Paraaortic lymph node (tissue), 1 donor: ENCODE results near the gene YTHDF1.

DNA sequence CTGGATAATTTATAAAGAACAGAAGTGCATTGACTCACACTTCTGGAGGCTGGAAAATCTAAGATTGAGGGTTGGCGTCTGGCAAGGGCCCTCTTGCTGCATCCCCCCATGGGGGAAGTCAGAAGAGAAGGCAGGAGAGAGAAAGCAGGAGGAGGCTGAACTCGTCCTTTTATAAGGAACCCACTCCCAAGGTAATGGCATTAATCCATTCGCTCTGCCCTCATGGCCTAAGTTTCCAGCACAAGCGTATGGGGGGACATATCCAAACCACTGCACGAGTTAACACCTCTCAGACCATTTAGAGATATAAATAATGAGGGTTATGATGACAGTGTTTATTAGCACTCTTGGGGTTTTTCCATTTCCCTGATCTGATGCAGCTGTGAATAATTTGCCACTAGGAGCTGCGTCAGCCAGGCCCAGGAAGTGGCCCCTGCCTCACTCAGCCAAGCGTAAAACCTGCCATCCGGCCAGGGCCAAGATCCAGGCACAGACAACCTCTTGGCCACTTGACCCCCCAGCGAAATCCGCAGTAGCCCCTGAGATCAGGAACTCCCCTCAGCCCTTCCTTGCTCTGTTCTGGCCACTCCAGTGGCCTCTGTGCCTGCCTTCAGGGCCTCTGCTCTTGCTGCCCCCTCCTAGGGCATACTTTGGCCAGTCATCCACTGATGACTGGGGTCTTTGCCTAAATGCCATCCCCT is 14.2 kb upstream of the SLCO4A1 start:
- PRO-cap, result unidirectional peak, plus-strand start at position 465 of the sequence

- PRO-cap, result unidirectional peak, plus-strand start at chr20:62658556; unidirectional peak, plus-strand start at chr20:62659135
Measured at GRCh38 chr20:62658503-62659390, 16.4 kb downstream of the SLCO4A1 start.

GRCh38 chr20:62761370-62761607 is 35.0 kb upstream of the MRGBP start:
- PRO-cap, result no peak

- PRO-cap, result no peak
Measured at GRCh38 chr20:62768400-62769017, 27.8 kb upstream of the MRGBP start.

- PRO-cap, result no peak
Measured at GRCh38 chr20:62797853-62798703, 1.8 kb downstream of the MRGBP start.

DNA sequence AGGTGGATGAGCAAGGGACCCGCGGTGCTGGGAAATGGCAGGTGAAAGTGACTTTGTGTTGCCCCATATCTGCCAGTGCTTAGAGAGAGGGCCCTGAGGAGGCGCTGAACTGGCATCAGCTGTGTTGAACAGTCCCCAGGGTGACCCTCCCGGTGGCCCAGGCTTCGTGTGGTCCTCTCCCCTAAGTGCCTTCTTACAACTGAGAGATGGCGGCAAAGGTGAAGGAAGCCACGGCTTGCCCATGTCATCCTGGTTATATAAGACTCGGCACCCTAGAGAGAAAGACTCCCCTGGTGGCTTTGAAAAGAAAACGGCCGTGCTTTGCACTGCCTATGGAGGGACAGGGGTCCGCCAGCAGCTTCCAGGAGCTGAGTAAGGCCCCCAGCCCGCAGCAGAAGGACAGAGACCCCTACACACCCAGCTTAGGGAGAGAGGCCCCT is 738 bp upstream of the OGFR start:
- PRO-cap, result no peak

- PRO-cap, result no peak
Measured at GRCh38 chr20:62881502-62881935, 19.9 kb upstream of the TCFL5 start.

GRCh38 chr20:62906939-62907622 is 19.2 kb downstream of the DIDO1 start:
- PRO-cap, result no peak

- PRO-cap, result no peak
Measured at GRCh38 chr20:62910497-62911495, 15.5 kb downstream of the DIDO1 start.

DNA sequence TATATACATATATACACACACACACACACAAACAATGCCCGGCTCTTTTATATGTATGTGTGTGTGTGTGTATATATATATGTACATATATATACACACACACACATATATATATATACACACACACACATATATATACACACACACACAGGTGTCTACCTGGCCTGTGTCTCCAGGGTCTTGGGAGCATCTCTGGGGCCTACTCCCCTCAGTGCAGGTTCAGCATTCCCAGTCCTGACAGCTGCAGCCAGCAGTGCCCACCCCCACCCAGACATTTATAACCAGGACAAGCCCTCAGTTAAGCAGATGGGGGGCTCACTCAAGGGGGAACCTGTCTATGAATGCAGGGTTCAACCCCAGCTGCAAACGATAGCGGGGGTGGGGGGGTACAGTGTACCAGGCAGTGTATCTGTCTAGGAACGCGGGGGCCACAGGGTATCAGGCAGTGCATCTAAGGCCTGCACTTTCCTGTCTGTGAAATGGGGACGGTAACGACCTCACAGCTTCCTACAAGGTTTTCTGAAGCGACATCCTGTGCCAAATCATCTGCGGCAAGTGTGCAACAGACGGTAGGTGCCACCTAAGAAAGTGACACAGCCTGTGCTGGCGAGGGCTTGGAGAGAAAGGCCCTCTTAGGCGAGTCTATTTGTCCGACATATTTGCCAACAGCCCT is 4.0 kb downstream of the DIDO1 start:
- PRO-cap, result no peak

- PRO-cap, result unidirectional peak, minus-strand start at chr20:62928360
Measured at GRCh38 chr20:62927852-62928941, 1.9 kb upstream of the DIDO1 start.

GRCh38 chr20:62936770-62937228 is 1.1 kb upstream of the GID8 start:
- PRO-cap, result no peak

DNA sequence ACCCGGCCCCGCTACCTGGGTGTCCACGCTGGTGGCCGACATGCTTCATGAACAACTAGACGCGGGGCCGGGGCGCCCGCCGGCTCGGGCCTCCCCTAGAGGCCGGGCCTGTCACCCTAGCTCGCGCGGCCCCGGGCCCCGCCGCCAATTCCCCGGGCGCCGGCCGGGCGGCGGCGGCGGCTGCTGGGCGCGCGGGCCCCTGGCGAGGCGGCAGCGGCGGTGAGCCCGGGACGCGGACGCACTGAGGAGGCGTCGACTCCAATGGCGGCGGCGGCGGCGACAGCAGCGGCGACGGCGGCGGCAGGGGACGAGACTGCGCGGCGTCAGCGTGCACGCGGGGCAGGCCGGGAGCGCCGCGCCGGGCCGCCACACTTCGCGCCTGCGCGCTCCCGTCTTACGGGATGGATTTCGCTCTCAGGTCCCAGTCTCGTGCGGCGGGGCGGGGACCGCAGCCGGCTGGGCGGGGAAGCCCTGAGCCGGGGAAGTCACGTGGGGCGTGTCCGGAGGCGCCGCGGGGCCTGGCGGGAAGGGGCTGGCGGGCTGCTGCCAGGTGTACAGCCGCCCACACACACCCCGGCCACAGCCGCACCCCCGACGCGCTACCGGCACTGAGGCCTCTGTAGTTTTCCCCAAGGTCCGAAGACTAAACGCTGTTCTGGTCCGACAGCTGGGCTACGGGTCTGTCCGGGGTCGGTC is at the start of gene YTHDF1:
Gene YTHDF1, minus strand, starts transcription at position 281 of the 696 bp plus-strand sequence.
- PRO-cap, result bidirectional peak, plus-strand start at position 524 of the sequence, minus-strand start at position 315 of the sequence

DNA sequence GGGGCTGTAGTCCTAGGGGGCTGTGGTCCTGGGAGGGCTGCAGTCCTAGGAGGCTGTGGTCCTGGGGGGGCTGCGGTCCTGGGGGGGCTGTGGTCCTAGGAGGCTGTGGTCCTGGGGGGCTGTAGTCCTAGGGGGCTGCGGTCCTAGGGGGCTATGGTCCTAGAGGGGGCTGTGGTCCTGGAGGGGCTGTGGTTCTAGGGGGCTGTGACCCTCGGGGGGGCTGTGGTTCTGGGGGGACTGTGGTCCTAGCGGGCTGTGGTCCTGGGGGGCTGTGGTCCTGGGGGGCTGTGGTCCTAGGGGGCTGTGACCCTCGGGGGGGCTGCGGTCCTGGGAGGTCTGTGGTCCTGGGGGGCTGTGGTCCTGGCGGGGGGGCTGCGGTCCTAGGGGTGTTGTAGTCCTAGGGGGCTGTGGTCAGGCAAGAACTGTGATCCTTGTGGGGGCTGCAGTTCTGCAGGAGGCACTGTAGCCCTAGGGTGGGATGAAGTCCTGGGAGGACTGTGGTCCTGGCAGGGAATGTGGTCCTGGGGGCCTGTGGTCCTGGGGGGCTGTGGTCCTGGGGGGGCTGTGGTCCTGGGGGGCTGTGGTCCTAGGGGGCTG is 7.4 kb downstream of the CHRNA4 start:
- PRO-cap, result unidirectional peak, plus-strand start at position 322 of the sequence

GRCh38 chr20:63428059-63428266 is 44.5 kb downstream of the KCNQ2 start:
- PRO-cap, result unidirectional peak, minus-strand start at chr20:63428214

DNA sequence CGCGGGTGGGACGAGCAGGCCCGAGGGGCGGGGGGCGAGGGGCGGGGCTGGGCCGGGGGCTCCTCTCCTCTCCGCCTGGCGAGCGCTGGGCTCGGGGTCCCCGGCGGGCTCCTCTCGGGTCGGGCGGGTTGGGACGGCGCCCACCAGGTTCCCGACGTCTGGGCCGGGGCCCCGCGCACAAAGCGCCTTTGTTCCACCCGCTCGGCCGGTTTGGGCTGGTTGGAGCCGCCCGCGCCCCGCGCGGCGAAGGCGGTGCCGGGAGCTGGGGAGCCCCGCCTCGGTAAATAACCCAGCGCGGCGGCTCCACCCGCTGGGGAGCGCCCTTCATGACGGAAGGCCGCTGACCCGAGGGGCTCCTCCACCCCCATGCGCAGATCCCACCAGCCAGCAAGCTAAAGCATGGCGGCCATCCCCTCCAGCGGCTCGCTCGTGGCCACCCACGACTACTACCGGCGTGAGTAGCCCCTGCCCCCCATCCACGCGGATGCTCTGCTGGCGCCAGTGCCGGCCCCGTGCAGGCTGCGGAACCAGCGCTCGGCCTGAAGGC is 418 bp downstream of the PPDPF start:
- PRO-cap, result bidirectional peak, plus-strand start at position 287 of the sequence, minus-strand start at position 160 of the sequence

GRCh38 chr20:63554328-63555080 is 545 bp downstream of the FNDC11 start:
- PRO-cap, result unidirectional peak, minus-strand start at chr20:63554451

DNA sequence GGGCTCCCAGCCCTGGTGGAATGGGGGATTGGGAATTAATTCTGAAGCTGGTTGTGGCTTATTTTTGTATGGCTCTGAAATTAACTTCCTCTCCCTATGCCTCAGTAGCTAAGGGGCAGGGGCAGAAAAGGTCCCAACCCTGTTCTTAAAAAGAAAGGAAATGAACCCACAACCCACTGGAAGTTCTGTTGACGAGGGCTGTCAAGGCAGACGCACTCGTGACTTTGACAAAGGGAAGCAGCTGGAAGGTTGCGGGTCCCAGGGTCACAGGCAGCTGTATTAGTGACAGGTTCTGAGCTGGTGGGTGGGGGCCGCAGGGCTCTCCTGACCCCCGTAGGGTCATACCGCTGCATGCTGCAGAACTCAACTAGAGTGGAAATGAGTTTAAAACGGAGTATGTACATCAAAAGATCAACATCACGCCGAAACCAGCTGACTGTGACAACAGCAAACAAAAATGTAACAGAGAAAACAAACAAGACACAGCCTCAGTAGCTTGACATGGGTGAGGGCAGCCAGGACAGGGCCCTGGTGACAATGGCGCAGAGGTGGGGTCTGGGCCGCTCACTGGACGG is 14.1 kb upstream of the HELZ2 start:
- PRO-cap, result no peak

- PRO-cap, result no peak
Measured at GRCh38 chr20:63689398-63690683, 6.6 kb upstream of the TNFRSF6B start.

- PRO-cap, result no peak
Measured at GRCh38 chr20:63697059-63697499, 627 bp downstream of the TNFRSF6B start.